Pericardium (tissue), 1 donor: Measurements from ENCODE around the genes LPA and PRKN.

- RRBS = no CpG with 5 or more reads among the region's 1 CpG
Observed at GRCh38 chr6:160664155-160664656, at the start of gene LPA. TSS of gene LPA (minus strand) at chr6:160664275.

GRCh38 chr6:160685679-160685878 is 16.5 kb upstream of the PLG start:
- RRBS = no CpG with 5 or more reads among the region's 4 CpGs

GRCh38 chr6:161218165-161218474 is 55.7 kb downstream of the AGPAT4 start:
- RRBS = no CpG with 5 or more reads among the region's 4 CpGs

DNA sequence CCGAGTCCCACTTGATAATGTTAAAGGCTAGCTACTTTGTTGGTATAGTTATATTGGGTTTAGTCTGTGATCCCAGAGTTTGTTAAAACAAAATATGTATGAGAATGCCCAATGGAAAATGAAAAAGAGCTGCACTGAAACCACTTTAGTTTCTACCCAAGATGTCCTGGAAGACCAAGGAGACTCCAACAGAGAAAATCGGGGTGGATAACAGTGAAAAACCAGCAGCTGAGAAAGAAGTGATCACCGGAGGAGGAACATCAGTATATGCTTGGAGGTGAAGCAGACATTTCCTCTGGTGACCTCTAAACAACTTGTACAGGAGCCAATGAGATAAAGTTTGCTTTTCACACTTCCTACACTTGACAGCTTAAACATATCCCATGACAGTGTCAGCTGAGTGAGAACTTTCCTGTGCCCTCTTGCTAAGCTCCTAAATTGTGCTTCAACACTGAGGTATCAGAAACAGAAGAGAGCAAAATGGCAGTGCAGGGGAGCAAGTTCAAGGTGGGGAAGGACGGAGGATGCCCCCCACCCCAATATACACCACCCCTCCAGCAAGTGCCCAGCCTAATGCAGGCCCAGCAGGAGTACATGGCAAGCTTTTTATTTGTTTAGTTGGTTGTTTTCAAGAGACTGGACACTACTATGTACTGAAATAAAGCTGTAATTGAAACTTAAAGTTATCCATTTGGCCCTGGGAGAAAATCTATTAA is 540.4 kb downstream of the PRKN start:
- RRBS = no CpG with 5 or more reads among the region's 4 CpGs

DNA sequence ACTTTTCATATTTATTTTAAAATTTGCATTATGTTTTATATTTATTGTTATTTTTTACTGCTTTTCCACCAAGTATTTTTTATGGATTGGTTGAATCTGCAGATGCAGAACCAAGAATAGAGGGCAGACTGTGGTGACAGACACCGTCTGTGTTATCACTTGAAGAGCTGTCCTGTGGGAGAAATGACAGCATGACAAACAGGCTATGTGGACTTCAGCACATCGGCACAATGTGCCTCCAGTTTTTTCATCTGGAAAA is 493.0 kb downstream of the PRKN start:
- RRBS = no CpG with 5 or more reads among the region's 2 CpGs

GRCh38 chr6:162726816-162728144 is at the start of gene PRKN:
TSS of gene PRKN (minus strand) at chr6:162727766.
- RRBS = 1% methylated on average over 26 of the region's 96 CpGs

DNA sequence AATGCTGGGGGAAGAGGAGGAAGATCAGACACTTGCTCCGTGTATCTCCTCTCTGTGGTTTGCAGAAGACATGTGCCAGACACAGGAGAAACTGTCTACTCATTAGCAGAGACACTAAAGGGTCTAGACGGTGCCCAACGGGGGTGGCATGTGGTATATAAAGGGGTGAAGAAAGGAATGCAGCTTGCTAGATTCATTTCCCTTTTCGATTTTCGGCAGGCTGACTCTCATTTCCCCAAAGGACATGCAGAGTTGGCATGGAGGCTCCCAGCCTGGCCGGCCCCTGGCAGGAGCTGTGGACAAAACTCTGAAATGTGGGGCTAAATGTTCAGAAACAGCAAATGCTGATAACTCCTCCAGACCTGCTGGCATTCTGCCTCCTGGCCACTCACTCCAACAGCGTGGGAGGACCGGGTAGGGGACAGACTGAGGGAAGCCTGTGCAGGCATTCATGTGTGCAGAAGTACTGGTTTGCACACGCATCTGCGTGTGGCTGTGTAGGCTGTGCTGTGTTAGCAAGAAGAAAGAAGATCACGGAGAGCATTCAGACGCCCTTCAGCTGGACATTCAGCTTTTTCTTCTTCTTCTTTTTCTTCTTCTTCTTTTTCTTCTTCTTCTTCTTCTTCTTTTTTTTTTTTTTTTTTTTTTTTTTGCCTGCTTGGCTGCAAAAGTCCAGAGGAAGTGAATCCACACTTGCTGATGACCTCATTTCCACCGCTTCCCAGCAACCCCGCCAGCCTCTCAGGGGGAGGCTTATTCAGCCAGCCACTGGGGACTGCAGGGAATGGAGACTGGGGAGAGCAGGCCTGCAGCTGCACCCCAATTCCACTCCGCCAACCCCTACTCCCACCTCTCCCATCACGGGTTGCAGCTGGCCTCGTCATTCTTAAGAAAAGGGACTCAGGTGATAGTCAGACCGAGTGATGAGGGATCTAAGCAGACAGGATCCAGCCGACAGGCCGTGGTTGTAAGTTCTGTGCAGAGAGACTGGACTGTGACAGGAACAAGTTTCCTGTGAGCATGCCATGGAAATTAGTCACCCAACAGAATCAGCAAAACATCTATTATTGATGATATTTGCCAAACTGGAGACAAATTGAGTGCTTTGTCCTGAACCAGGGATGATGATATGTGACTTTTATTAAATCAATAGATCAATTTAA is 59.2 kb upstream of the QKI start:
- RRBS = no CpG with 5 or more reads among the region's 20 CpGs

DNA sequence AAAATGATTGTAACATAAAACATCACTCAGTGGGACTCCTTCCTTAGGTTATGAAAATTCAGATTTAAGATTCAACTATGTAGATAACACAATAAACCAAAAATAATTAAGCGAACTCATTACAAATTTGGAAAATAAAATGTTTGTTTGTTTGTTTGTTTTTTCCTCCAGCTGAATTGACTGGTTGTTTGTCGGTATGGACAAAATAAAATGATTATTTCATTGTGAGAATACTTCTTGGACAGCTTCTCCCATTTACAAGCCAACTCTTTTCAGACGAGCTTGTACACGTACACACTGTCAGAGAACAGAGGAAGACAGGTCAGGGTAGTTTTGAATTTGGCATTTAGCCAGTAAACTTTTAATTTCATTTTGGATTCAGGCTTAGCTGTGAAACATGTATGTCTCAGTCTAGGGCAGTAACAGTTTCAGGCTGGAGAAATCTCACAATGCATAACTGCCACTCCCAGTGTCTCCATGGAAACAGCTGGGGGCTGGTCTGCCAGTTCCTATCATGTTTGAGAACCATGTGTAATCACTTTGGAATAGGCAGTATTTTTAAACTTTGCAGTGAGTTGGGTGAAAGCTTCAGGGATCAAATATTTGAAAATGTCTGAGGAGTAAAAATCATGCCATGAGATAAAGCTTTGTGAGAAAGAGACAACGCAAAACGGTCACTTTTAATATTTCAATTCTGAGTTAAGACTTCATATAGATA is 22.0 kb upstream of the QKI start:
- RRBS = no CpG with 5 or more reads among the region's 6 CpGs

- RRBS = no CpG with 5 or more reads among the region's 2 CpGs
Observed at GRCh38 chr6:163458249-163458740, 43.8 kb downstream of the QKI start.

DNA sequence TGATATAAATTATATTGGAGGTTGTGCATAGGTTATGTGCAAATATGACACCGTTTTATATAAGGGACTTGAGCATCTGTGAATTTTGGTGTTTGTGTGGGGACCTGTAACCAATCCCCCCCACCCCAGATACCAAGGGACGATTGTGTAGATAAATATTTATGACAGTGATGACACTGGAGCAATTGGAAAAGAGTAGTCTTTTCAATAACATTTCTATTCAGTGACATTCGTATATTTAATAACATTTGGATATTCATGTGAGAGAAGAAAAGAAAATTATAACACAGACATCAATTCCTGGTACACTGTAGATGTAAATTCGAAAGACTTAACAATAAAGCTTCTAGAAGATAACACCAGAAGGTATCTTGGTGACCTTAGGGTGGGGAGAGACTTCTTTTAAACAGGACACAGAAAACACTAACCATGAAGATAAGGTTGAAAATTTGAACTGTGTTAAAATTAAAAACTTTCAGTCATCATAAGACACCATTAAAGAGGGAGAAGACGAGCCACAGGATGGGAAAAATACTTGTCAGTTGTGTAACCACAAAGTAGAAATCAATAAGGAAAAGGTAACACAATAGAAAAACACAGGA is 61.0 kb downstream of the QKI start:
- RRBS = no CpG with 5 or more reads among the region's 5 CpGs

DNA sequence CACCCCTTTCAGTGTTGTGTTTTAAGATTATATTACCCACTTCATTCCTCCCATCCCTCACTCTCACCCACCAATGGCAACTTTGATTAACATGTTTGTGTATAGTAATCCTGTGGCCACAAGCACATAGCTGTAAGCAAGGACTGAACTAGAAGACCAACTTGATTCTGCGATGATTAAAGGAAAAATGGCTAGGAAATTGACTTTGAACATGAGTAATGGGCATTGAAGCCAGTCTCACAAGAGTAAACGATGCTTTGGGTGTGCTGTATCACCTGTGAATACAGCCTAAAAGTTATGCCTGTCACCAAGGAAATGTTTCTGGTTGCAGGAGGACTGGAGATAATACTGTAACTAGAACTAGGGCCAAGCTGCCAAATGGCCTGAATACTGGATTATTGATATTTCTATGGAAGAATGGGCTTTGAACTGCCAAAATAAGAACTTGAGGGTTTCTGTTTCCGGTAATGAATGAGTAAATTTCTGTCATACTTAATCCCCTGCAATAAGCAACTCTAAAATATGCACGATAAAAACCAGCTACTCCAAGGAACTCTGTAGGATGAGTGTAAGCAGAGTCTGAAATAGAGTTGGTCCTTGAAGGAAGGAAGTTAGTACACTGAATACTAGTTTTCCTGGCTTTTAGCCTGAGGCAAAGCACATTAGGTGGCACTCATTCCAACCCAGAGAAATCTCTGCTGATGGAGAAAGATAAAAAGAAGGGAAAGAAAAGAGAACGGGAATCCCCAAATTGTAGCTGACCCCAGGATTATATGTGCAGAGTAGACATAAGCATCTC is 92.5 kb downstream of the QKI start:
- RRBS = no CpG with 5 or more reads among the region's 5 CpGs

GRCh38 chr6:163568561-163569903 is 154.5 kb downstream of the QKI start:
- RRBS = no CpG with 5 or more reads among the region's 2 CpGs

DNA sequence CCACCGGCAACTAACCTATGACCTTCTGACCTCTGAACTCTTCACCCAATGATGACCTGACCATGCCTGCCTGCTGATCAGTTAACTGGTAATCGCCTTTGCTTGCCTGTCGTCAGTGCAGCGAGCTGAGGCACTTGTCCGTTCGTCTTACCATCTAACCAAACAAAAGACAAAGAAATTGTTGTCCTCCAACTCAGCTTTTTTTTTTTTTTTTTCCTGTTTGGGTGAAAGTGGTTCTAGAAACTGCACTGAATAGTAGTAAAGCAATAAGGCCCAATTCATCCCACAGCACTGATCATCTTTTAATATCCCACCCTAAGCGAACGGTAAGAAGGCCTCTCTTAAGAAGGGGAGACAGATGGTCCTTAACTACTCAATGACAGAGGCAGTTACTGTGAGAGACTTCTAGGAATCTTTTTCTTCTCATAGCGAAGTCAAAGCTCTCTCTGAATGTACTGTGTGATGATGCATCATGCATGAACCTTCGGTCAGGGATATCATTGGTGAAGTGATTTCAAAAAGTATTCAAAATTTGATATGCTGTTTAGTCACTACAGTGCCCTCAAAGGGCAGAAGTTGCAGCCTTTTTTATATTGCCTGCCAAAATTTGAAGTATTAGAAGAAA is 156.3 kb downstream of the QKI start:
- RRBS = no CpG with 5 or more reads among the region's 10 CpGs

DNA sequence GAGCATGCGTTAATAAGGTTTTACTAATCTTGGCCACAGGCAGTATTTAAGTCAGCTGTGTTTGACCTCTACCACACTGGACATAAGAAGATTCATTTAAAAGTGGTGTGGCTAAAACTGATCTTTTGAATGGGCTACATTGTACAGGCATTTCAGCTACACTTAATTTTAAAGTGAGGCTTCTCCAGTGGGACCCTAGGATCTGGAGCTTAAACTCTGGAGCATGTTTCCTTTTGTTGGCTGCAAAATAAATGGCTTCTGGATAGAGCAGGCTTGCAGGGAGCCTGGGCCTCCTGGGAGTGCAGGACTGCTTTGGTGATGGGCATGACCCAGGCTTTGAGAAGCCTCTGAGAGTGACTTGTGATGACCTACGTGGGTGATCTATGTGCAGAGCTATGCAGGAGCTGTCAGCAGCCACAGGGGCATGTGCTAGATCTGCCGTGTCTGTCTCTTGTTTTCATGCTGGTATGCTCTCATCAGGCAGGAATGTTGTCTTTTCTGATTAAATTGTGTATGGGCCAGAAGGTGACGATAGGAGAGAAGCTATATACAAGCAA is 331.2 kb downstream of the QKI start:
- RRBS = no CpG with 5 or more reads among the region's 4 CpGs

- RRBS = no CpG with 5 or more reads among the region's 8 CpGs
Observed at GRCh38 chr6:163777016-163777465, 362.5 kb downstream of the QKI start.

GRCh38 chr6:163958129-163958416 is 543.6 kb downstream of the QKI start:
- RRBS = no CpG with 5 or more reads among the region's 5 CpGs

DNA sequence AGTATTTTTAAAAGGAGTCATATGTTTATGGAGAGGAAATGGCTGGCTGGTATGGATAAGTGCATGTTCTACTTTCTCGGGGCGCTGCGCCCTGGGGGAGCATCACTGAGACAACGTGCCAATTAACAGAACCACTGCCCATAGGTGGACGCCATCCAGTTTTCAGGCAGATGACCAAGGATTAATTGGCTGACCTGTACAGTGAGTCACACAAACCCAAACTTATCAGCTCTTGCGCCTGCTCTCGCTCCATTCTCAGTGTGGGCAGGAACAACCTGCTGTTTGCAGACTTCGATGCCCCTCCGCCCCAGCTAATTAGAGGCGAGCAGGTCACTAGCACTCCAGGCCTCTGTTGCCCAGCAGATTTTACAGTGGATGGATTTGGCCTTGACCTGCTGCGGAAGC is 571.3 kb downstream of the QKI start:
- RRBS = no CpG with 5 or more reads among the region's 11 CpGs

DNA sequence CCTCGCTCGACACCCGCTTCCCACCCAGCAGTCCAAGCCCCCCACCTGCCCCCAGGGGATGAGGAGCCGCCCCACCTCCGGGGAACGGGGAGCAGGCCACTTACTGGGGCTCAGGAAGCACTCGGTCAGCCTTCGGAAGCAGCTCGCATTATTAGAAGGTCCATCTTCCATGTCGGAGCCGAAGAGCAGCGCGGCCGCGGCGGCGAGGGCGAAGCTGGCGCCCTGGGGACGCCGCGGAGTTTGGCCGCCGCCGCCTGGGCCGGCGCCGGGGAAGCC is 1.3 kb downstream of the PDE10A start:
- RRBS = 2% methylated on average over 5 of the region's 28 CpGs

DNA sequence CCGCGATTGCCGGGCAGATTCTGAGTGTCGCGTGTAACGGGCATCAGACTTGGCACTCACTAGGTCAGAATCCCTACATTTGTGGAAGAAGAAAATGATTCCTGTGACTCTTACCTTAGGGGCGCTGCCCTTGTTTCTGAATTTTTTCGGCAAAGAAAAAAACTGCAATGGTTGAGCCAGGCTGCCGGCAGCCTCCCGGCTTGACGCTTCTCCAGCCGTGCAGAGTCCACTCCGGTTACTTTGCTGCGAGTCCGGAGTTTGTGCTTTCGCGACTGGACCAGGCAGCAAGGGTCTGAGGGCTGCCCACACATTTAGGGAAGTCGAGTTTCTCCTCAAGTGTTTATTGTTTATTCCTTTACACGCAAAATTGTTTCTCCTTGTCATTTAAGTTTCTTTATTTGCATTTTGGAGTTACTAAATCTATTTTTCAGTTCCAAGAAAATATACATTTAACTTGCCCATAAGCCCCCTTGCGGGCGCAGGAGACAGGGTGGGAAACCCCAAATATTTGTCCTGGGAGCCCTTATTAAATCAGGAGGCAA is 1.5 kb upstream of the PDE10A start:
- RRBS = 12% methylated on average over 3 of the region's 21 CpGs

- RRBS = 3% methylated on average over 9 of the region's 56 CpGs
Observed at GRCh38 chr6:166252947-166253716, 55.1 kb downstream of the PRR18 start.